Right common carotid artery plus branches (tissue), 1 donor: ENCODE results near the gene MAGI1.

DNA sequence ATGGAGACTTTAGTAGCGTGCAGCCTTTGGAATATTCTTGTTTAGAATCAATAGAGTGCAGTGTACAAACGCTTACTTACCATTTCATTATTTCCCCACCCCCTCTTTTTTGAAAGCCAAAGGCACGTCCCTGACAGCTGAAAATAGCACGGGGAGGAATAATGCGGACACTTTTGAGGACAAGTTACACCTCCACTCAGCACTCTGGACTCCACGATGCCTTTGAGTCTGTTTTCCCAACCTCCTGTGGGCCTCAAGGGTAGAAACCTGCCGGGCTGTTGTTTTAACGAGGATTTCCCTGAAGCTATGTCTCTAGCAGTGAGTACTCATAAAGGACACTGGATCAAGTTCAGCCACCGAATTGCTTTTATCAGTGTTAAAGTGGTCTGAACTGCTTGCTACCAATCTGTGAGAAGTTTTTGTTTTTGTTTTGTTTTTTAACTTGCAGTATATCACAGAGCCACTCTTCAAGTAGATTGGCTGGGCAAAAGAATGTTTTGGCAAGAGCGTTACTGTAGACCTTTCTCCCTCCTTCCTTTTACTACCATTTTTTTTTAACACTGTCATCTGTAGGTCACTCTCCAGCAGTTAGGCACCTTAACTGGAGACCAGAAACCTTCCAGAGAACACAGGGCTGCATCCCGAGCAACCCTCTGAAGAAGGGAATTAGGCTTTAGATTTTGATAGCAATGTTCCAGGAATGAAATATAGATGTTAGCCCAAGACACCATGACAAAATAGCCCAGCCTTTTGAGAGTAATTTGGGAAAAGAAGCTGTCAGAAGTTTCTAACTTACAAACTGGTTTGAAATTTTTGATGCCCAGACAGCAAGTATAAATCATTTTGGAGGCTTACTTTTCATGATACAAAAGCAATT lies 23.7 kb downstream of the PSMD6 start:
- PRO-cap = no peak

GRCh38 chr3:64030539-64031153 lies 7.4 kb upstream of the PSMD6 start:
- PRO-cap = no peak

GRCh38 chr3:64098952-64099636 lies 75.8 kb upstream of the PSMD6 start:
- PRO-cap = no peak

- PRO-cap = unidirectional peak, minus-strand start at chr3:64151045
Measured at GRCh38 chr3:64150638-64151319, 74.5 kb downstream of the PRICKLE2 start.

GRCh38 chr3:64209233-64209978 lies 15.9 kb downstream of the PRICKLE2 start:
- PRO-cap = no peak

GRCh38 chr3:64221481-64222018 lies 3.7 kb downstream of the PRICKLE2 start:
- PRO-cap = no peak

- PRO-cap = no peak
Measured at GRCh38 chr3:64238938-64239626, 13.8 kb upstream of the PRICKLE2 start.

DNA sequence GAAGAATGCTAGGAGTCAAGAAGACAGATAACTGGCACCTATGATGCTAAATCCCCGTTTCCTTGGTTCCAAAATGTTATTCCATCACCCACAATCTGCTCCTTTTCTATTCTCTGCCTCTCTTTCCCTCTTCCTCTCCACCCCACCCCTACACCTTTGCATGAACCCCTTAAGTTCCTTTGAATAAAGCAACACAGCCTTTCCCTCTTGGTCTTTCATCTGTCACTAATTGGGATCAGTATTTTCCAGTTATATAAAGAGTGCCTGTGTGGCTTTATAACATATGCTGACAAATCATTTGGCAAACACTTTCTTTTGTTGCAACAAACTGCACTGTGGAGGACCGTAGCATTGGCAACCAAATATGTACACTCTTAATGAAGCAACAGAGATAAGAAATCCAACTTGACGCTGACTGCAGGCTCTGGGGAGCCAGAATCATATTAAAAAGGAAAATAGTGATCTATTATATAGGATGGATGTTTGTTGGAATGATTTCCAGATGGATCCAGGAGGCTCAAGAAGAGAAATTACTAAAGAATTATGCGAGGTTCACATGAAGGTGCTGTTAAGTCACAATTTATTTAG lies 120.1 kb upstream of the PRICKLE2 start:
- PRO-cap = no peak

GRCh38 chr3:64355173-64355915 lies 130.1 kb upstream of the PRICKLE2 start:
- PRO-cap = no peak

GRCh38 chr3:64533241-64534231 lies 154.3 kb downstream of the ADAMTS9 start:
- PRO-cap = no peak

DNA sequence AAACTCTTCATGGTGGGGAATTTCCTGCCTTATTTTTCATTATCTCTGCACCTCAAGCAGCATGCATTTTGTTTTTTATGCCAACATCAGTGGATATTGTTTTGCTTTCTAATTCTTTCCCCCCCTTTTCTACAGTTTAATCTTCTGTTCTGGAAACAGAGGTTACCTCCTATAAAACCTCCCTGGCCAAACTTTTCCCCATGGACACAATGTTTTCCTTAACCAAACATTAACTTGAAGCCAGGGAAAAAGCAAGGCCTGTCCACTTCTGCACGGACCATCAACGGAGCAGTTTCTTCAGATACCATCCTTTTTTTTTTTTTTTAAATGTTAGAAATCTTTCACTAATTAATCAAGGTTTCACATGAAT lies 127.1 kb downstream of the ADAMTS9 start:
- PRO-cap = unidirectional peak, plus-strand start at position 229 of the sequence; unidirectional peak, plus-strand start at position 265 of the sequence

DNA sequence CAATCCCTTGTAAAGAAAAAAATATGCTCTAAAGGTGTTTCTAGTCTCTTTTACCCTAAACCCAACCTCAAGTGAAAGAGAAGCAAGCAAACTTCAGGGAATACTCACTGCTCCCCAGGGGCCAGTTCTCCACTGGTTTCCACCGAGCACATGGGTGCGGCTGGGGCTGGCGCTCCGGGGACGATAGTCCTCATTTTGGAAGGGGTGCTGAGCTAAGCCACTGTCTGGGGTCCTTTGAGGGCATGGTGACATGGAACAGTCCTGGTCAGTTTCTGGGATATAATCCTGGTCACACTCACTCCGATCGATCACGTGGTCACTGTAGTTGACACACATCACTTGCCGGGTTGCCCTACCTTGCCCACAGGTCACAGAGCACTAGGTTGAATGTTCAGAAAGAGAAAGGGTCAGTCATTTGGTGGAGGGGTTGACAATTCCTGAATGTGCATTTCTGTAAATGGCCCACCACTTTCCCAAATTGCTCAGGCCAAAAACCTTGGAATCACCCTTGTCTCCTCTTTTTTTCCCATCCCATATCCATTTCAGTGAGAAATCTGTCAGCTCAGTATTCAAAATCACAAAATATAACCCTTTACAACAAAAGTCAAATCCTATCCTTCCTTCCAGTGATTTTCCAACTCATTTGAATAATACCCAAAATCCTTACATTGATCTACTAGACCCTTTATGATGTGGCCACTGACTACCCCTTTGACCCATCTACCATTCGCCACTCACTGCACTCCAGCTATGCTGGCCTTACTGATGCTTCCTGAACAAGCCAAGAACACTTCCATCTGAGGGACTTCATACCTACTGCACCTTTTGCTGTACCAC lies 85.7 kb downstream of the ADAMTS9 start:
- PRO-cap = no peak

DNA sequence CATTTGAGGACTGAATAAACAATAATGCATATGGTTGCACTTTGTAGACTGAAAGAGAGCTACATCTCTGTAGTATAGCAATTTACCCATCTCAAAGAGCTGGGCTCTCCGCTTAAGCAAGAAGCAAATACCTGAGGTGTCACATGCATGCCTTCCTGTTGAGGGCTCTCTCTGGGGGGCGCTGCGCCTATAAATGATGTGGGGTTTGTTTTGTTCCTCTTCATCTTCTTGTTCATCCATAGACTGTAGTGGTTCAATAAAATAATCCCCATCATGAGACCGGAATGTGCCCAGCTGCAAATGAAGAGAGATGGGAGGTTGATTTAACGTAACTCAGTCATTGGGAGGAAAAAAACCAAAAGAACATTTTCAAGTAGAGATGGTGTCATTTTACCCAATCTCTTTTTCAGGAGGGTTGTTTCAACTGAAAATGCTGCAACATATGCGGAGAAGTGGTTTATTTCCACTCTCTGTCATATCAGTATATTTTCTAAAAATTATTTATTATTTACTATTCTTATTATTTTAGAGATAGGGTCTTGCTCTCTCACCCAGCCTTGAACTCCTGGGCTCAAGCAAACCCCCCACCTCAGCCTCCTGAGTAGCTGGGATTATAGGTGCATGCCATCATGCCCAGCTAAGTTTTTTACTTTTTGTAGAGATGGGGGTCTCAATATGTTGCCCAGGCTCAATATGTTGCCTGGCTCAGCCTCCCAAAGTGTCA lies 6.6 kb downstream of the ADAMTS9 start:
- PRO-cap = no peak

- PRO-cap = bidirectional peak, plus-strand start at chr3:64686883, minus-strand start at chr3:64686620
Measured at GRCh38 chr3:64686418-64686992, 1.3 kb downstream of the ADAMTS9 start.

GRCh38 chr3:64696918-64697314 lies 9.1 kb upstream of the ADAMTS9 start:
- PRO-cap = no peak

DNA sequence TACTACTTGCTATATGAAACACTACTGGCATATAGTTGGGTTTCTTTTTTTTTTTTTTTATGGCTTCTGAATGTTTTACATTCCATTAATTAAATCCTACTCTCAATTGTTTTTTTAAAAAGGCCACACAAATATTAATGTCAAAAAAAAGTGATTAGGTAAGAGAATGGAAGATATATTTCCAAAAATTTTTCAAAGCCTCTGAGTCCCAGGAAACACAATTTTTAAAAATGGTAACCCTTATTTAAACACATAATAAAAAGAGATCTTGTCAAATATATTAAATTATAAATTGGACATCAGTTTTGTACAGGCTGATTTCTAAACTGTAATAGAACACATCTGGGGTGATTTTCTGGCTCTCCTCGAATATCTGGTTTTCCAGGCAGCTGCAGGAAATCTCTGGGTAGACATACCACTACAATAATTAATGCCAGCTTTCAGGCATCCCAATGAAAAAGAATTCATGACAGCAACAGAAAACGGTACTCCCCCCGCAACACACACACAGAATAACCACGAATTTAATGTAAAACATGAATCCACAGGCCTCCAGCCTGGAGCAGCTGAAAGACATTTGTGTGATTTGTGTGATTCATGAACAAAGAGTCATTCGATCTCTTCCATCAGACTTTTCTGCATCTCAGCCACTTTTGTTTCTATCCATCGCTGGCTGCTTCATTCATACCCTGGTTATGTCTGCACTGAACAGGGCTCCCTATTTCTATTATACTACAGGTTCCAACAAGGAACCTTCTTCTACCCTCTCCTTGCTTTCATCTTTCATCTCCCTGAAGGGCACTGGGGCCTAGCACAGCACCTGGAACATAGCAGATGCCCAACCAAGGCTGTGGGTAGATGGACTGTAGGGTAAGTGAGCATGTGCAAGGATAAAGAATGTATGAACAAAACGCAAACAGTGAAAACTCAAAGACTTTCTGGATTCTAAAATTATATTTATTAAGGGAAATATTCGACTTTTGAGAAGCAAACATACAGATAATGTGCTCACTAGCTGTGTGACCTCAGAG lies 262.2 kb downstream of the MAGI1 start:
- PRO-cap = no peak

DNA sequence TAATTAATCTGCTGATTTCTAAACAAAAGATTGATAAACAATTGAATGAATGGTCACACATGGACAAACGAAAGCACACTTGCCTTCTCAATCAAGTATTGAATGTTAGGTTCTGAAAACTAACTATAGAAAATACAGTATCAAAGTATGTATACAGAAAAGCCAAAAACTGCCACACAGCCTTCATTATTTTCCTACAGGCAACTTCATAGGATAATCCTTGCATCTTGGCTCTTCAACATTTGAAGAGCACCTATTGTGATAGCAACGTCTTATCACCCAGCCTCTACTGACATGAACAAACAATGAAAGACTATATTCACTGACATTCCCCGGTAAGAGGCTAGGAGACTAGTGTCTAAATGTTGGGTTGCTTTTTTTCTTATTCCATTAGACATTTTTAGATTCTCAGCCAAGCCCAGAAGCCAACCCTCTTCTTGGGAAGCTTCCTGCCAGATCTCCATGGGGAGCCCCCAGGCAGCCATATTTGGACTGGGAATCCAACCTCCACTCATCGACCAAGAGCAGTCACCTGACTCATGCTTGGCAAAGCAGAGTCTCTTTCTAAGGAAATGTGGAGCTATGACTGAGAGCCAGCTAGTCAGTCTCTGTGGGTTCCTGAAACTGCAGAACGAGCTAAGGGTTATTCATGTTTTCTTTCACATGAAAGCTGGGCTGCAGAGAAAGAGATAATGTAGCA lies 227.6 kb downstream of the MAGI1 start:
- PRO-cap = no peak

GRCh38 chr3:65883518-65884165 lies 155.1 kb downstream of the MAGI1 start:
- PRO-cap = no peak

DNA sequence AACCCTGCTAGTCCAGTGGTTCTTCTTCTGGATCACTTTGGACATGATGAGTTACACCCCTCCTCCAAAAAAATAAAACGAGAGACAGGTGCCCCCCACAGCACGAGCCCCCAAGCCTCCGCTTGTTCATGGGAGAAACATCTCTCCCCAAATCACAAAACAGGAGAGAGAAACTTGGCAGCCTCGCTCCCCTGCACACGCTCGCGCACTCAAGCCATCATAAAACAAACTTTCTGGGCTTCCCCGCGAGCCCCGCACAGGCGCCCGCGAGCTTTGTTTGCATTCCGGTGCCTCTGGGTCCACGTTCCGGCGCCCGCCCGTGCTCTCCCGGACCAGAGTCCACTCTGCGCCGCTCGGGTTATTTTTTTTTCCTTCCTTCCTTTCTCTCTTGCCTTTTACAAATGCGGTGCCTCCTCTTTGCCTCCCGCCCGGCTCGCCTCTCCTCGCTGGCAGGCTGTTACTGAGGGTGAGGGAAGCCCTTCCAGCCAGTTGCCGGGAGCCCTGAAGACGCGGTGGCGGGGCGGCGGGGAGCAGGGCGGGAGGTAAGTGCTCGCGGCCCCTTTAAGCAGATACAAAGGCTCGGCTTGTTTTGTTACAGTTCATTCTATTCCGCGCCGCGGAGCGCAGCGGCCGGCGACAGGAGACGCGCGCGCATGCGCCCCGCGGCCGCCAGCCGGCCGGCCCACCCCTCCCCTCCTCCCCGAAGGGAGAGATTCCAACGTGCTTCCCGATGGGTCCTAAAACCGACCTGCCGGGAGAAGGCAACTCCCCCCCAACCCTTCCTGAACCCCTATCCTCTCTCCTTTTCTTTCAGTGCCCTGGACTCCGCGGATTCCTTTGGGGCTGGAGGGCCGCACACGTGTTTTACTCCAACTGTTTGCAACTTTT lies at the start of gene MAGI1:
Gene MAGI1 (minus strand): TSS at position 655 of the 888 bp plus-strand sequence.
- PRO-cap = bidirectional peak, plus-strand start at position 602 of the sequence, minus-strand start at position 573 of the sequence

DNA sequence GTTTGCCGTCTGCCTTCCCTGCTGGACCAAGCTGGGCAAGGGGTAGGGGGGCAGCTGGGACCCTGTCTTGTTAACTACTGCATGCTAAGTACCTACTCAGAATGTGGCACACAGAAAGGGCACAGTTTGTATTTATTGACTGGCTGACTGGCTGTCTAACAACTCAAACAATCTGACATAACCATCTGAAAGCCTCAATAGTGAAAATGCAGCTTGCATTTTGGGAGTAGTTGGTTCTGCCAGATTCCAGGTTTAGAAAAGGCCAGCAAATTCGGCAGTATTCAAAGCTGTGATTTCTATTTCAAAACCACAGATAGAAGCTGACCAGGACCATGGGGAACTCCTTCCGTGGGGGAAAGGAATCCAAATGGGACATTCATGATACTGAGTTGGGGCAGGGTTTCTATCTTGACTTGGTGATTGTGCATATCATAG lies 16.7 kb upstream of the MAGI1 start:
- PRO-cap = no peak